Bronchus fibroblast of lung (primary cell): ENCODE measurements around the genes LAD1 and PHLDA3.

GRCh38 chr1:201284008-201284360 lies 678 bp downstream of the PKP1 start:
- RAMPAGE, long total RNA: no peak

DNA sequence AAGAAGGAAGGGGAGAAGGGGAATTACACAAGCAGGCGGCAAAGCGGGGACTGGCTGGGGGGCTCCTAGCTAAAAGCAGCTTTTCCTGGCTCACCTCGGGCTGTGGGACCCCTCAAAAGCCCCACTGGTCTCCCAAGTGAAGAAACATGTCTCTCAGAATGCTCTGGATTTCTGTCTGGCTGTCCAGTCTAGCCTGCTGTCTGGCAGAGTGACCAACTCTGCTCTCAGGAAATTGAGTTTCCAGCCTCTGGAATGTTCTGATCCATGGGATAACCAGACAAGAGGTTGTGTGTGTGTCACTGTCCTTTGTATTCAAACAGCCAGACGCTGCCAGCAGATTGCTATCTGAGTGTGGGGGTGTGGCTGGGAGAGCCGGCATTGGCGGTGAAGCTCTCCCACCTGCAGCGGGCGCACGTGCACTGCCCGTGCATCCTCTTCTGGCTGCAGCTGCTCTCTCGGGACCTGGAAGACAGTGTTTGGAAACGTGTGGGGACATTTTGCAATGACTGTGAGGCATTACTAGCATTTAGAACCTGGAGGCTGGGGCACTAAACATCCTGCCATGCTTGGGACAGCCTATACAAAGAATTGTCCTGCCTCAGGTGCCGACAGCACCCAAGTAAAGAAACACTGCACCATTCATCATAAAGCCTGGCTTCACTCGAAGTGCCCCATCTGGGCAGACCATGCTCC lies 26.1 kb downstream of the PKP1 start:
- RAMPAGE, long total RNA: no peak

GRCh38 chr1:201325966-201326370 lies 42.7 kb downstream of the PKP1 start:
- RAMPAGE, long total RNA: no peak

DNA sequence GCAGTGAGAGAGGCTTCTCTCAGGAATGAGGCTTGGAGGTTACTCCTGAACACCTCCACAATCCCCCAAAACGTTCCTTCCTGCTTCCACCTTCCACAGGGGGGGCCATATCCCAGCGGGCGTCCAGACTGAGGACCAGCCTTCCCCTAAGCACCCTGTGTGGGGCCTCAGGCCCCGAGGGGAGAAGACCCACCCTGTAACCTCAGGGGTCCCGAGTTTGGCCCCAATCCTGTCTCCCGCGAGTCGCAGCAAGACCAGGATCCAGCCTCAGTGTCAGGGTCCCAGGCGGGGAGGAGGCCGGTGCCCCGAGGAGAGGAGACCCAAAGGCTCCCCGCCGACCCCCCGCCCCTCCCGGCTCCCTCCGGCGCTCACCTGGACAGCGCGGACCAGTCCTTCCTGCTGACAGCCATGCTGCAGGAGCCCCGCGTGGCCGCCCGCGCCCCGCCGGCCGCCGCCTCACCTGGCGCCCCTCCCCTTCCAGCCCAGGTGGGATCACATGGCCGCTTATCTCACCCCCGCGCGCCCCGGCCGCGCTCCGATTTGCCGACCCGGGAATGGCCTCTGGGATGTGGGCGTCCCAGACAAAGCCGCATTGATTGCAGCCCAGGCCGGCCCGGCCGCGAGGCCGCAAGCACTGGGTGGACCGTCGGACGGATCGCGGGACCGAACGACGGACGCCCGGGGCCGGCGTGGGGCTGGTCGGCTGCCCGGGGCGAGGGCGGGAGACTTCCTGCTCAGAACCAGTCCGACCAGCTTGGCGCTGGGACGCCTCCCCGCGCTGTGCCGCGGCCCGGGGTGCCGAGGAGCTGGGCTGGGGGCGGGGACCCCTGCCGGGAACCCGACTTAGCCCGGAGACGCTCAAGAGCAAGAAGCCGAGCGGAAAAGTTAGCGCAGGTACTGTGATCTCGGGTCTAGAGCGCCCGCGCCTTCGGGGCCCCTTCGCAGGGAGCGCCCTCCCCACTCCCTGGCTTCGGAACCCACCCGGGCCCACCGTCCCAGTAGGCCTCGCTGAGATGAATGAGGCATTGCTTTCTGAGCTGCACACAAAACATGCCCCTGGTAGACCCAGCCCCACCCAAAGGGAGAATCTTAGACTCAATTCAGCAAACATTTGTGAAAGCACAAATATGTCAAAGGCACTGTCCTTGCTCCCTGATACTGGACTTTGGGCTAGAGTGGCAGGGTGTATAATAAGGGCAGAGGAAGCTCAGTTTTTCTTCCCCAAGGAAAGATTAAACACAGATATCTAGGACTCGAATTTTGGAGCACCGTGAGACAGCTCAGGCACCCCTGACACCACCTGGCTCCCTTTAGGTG lies at the start of gene LAD1:
TSS of gene LAD1 (minus strand) at position 428 of the 1,317 bp plus-strand sequence.
- RAMPAGE, long total RNA: no peak

DNA sequence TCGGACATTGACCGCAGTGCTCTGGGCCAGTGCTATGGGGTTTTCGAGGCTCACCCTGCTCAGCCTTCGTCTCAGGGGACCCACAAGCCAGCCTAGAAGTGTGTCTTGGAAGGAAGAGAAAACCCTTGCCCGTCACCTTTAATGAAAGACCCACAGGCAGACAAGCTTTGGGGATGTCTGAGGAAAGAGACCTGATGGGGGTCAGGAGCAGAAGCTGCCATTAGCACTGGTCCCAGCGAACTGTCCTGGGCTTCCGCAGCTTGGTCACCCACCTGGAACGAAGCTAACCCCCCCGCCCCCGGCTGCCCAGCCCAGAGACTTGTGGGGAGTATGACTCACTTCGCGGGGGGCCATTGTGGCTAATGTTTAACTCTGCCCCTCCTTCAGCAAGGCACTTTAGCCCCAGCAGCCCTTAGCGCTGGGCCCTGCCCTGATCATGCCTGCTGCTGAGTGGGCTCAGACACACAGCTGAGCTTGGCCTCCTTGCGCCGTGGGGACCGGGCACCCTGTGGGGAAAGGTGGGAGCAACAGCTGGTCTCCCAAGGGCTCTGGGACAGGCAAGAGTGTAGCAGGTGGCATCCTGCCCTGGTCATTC lies 6.2 kb upstream of the LAD1 start:
- RAMPAGE, long total RNA: no peak

GRCh38 chr1:201468353-201469456 lies at the start of gene PHLDA3:
Gene PHLDA3 (minus strand): TSS chr1:201469188.
- RAMPAGE, long total RNA: no peak

- RAMPAGE, long total RNA: no peak
These were observed 11.3 kb upstream of the PHLDA3 start for GRCh38 chr1:201480033-201481022.

GRCh38 chr1:201504273-201504848 lies 2.6 kb downstream of the CSRP1 start:
- RAMPAGE, long total RNA: no peak

GRCh38 chr1:201599656-201599882 lies 60.6 kb downstream of the NAV1 start:
- RAMPAGE, long total RNA: no peak

DNA sequence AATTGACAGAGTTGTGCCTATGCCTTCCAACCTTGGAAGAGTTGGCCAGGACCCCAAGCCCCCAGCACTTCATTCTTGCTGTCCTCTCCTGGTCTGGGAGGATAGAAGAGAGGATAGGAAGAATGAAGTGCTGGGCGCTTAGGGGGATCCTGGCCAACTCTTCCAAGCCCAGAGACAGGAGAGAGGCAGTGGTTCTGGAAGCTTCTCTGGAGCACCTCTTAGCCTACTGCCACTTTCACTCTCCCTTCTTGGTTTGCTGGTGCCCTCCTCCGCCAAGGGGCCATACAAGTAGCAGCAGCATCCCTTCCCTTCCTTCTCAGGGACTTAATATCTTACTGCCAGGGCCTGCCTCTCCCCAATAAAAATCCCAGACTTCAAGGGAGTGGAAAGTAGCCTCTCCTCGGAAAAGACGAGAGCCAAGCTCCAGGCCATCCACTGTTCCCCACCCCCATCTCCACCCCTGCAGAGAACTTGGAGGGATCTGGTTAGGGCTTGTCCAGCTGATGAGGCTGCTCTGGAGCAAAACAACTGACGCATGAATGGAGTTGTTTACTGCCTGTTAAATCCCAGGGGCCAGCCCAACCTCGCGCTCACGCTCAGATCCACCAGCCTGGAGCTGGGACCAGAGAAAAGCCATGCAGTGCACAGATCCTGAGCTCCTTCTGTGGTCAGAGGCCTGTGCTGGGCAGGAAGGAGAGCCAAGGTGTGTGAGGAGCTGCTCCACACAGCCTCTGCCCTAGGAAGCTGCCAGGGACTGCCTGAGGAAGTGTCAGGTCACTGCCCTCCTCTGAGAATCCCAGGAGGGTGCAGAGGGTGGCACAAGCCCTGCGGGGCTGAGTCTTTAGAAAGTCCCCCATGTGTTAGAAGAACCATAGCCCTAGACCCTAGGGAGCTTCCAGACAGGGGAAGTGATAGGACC lies 109.2 kb upstream of the IPO9 start:
- RAMPAGE, long total RNA: no peak

GRCh38 chr1:201737559-201738293 lies 91.2 kb upstream of the IPO9 start:
- RAMPAGE, long total RNA: no peak

- RAMPAGE, long total RNA: no peak
These were observed 89.6 kb upstream of the IPO9 start for GRCh38 chr1:201739044-201740163.

- RAMPAGE, long total RNA: no peak
These were observed 7.2 kb upstream of the SHISA4 start for GRCh38 chr1:201881394-201882062.

- RAMPAGE, long total RNA: no peak
These were observed 2.5 kb upstream of the SHISA4 start for GRCh38 chr1:201886194-201886545.

GRCh38 chr1:202017695-202018359 lies 7.4 kb downstream of the ELF3 start:
- RAMPAGE, long total RNA: no peak

GRCh38 chr1:202022747-202023683 lies 12.6 kb downstream of the ELF3 start:
- RAMPAGE, long total RNA: no peak

- RAMPAGE, long total RNA: no peak
These were observed 35.3 kb downstream of the ELF3 start for GRCh38 chr1:202045549-202046146.

DNA sequence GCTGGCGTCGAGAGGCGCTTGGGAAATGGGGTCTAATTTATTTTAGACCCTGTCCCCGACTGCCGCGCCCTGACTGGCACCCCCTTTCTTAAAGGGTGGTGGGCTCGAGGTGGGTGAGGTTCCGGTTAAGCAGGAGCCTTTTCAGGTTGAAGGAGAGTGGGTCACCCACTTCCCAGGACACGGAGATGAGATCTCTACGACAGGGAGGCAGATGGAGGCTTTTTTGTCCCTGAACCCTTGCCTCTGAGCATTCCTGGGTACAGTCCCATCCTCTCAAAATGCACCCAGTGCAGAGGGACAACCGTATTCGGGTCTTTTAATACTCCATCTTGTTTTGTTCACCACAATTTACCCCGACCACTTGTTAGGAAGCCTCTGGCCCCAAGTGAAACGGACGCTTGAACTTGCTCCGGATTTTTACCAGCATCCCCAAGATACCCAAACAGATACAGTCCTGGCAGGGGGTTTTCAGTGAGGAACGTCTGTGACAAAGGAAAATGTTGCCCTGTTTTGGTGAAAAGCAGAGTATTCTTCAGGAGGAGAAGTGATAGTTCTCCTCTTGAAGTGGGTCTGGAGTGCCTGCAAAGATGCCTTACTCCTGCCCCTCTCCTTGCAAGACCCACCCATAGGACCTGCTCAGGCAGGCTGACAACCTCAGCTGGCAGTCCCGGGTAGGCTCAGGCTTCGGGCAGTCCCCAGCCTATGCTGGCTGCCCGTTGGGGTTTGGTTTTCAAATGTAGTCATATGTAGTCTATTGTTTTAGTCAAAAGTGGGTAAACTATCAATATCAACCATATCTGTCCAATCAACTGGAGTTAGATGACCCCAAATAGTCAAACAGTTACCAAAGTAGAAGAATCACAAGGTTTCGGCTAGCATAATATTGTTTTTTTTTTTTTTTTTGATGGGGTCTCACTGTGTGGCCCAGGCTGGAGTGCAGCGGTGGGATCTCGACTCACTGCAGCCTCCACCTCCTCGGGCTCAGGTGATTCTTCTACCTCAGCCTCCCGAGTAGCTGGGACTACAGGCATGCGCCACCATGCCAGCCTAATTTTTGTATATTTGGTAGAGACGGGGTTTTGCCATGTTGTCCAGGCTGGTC lies 763 bp upstream of the ARL8A start:
- RAMPAGE, long total RNA: no peak

DNA sequence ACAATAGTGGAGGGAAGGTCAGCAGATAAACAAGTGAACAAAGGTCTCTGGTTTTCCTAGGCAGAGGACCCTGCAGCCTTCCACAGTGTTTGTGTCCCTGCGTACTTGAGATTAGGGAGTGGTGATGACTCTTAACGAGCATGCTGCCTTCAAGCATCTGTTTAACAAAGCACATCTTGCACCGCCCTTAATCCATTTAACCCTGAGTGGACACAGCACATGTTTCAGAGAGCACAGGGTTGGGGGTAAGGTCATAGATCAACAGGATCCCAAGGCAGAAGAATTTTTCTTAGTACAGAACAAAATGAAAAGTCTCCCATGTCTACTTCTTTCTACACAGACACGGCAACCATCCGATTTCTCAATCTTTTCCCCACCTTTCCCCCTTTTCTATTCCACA lies 102.7 kb downstream of the PPP1R12B start:
- RAMPAGE, long total RNA: no peak

DNA sequence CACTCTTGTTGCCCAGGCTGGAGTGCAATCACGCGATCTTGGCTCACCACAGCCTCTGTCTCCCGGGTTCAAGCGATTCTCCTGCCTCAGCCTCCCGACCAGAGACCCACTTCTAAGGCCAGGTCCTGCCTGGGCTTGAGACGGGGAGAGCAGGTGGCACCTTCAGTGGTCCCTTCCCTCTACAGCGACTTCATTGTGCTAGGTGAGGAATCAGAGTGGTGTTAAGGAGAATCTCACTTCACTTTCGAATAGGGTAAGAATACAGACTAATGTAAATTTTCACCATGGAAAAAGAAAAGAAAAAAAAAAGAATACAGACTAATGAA lies 31.0 kb downstream of the RABIF start:
- RAMPAGE, long total RNA: no peak